SP-49 (cell line): Measurements from ENCODE around the gene FEZ2.

- PRO-cap: no peak
Measured at GRCh38 chr2:32284126-32285162, 6.7 kb downstream of the YIPF4 start.

- PRO-cap: no peak
Measured at GRCh38 chr2:32359501-32359826, 2.6 kb downstream of the BIRC6 start.

DNA sequence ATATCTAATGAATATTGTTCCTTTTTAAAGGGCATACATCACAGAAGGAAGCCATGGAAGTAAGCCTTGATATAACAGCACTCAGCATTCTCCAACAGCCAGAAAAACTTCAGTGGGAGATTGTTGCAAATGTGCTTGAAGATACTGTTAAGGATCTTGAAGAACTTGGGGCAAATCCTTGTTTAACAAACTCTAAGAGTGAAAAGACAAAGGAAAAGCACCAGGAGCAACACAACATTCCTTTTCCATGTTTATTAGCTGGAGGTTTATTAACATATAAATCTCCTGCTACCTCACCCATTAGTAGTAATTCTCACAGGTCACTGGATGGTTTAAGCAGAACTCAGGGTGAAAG, 57.9 kb downstream of the BIRC6 start:
- PRO-cap: no peak

GRCh38 chr2:33314835-33315611, 161.4 kb upstream of the RASGRP3 start:
- PRO-cap: no peak

GRCh38 chr2:33346549-33346921, 129.9 kb upstream of the RASGRP3 start:
- PRO-cap: no peak

DNA sequence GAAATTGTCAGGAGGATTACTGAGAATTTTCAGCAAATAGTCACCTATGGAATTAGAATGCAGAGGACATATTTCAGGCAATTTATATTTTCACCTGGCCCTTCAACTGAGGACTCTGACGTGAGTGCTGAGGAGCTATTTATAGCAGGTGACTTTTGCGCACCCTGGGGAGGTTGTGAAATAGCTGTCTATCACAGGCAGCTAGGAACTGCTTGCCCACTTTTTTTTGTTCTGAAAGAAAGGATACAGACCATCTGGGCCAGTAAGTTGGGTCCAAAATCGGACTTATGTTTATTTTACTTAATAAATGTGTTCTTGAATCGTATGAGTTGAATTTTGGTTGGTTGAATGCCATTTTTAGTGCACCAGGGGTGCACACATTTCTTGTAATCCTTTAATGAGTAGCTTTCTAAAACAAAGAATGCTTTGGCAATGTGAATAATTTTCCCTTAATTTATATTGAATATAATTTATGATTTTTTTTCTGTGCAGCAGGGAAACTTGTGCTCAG, 18.5 kb upstream of the RASGRP3 start:
- PRO-cap: no peak

DNA sequence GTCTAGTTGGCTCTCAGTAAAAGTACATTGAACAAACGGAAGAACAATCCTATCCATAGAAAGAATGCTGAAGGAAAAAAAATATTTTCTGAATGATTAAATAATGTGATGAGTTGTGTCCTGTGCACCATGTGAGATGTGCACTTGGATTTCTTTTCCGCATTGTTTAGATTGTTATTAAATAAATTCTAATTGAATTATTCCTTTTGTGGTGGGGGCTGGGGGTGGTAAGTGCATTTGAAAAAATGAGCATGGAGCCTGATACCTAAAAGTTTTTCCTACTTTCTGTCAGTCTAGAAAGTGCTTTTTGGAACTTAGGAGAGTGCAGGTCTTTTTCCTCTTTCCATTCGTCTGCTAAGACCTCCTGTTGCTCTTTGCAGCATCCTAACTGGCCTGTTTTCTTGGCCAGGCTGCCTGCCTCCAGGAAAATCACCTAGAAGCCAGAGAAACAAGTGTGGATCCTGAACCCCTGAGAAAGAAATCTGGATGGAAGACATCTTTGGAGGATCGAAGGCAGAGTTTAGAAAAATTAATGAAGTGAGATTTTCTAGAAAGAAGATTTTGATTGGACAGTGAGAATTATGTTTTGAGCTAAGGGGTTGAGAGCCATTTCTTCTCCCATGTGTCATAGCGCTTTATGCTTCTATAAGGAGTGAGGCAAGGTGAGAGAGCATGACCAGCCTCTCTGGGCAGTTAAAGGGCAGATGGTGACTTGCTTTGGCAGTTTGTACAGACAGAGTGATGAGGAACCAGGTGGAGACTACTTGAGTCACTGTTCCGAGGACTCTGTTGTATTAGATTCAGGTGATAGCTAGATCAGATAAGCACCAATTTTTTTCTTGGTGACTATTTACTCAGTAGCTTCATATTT, 4.2 kb downstream of the CRIM1 start:
- PRO-cap: no peak

DNA sequence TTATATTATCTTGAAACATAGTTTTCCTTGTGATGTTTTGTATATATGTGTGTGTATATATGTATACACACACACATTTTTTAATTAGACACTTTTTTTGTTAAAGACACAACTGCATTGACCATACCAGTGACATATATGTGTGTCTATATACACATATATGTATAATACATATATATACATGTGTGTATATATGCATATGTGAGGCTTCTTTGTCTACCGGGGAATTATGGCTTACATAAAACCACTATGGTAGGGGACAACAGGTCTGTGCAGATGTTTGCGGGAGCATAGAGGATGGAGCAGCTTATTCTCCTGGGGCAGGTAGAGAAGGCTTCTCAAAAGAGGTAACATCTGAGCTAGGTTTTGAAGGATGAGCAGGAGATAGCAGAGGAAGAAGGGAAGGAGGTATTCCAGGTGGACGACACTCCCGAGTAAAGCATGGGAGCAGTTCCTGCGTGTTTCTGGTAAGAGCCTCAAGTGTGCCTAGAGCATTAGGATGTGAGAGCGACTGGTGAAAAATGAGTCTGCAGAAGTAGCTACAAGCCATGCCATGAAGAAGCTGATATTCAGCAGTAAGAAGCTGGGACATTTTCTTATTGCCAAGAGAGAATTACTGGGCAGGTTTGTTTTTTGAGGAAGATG, 37.9 kb downstream of the CRIM1 start:
- PRO-cap: no peak

- PRO-cap: no peak
Measured at GRCh38 chr2:36398842-36399626, 43.5 kb downstream of the CRIM1 start.

GRCh38 chr2:36597399-36598589, at the start of gene FEZ2:
FEZ2 (minus strand) TSS chr2:36598168.
- PRO-cap: bidirectional peak, plus-strand start at chr2:36597770, minus-strand start at chr2:36597764; unidirectional peak, minus-strand start at chr2:36598150

GRCh38 chr2:36782200-36782744, 85.8 kb downstream of the VIT start:
- PRO-cap: no peak

- PRO-cap: no peak
Measured at GRCh38 chr2:36866213-36866488, 100.2 kb downstream of the STRN start.

DNA sequence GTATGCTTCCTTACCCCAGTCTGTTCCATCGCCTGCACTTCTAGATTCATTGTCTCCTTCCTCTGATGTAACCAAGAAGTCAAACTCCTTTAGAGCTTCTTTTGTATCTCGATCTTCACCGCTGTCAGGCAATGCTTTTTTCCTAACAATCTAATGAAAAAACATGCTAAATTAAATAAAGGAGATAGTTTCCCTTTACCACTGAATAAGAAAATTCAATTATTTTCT, 72.5 kb downstream of the STRN start:
- PRO-cap: no peak

DNA sequence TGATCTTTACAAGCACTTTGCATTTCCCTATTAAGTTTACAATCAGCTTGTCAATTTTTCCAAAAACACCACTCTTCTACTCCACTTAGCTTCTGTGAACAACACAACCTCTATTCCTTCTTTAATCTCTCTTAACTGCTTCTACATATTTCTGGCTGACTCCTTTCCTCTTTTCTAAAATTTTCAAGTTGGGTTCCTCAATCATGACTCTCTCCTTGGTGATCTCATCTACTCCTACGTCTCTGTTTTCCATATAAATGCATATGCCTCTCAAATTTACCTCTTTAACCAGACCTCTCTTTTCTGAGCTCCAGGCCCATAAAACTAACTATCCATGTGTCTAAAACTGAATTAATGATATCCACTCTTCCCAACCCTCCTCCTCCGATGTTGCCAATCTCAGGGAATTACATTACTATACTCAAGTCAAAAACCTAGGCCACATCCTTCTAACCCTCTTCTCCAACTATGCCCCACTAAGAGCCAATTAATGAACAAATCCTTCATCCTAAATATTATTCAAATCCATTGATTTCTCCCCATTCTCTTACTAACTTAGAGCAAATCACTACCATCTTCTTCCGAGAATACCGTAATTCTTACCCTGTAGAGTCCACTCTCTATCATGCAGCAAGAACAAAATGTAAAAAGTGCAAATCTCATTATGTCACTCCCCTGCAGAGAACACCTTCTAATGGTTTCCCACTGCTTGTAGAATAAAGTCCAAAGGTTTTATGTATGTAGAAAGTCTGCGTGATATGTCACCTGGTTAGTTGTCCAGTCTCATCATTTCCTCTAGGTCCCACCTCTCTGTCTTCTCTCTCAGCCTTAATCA, 48.4 kb downstream of the HEATR5B start:
- PRO-cap: no peak

DNA sequence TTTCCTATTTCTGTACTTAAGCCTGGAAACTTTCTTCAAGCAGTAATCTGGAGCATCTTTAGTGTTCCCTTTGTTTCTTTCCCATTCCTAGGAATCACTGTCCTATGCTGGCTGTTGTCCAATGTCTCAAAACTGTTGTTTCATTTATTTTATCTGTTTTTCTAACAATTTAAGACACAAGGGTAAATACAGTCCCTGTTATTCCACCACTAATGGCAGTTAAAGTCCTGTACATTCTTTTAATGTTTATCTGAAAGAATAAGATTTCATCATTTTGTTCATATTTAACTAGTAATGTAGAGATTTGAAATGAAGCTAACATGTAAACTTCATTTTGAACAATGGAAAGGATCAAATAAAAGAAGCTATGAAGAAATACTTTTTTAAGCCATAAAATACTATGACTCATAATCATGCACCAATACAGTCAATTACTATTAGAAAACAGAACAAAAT, 38.4 kb downstream of the HEATR5B start:
- PRO-cap: no peak

GRCh38 chr2:37126231-37126488, 30.6 kb downstream of the EIF2AK2 start:
- PRO-cap: no peak

- PRO-cap: no peak
Measured at GRCh38 chr2:37149559-37149927, 7.2 kb downstream of the EIF2AK2 start.

DNA sequence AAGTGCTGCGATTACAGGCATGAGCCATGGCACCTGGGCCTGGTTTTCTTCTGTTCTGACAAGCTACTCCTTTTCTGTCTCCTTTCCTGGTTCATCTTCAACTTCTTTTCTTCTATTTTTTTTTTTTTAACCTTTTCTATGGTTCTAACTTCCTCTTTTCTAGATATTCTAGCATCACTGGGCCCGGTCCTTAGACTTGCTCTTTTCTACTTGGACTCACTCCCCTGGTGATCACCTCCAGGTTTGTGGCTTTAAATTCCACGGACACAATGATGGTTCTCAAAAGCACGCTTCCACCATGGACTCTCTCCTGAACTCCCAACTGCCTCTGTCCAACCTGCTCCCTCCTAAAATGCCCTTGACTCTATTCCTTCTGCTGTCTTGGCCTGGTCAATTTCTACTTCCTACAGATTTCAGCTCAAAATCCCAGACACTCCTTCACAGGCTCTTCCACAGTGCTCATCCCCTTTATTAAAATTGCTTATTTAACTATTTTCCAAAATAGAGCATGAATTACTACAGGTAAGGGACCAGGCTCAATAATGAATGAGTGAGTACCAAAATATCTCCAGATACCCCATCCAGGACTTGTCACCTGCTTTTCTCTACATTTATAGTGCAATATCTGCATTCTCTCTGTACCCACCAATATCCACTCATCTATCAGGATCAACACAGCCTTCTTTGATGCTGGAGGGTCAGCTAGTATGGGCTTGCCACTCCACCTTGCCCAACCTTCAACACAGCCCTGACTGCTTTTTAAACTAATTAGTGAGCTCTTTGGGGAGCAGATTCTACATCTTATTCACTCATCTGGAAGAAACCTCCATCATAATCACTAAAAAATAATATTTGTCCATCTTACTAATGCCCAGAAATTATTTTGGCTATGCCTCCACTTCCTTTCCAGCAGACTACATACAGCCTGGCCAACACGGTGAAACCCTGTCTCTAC, 1.7 kb downstream of the EIF2AK2 start:
- PRO-cap: no peak

DNA sequence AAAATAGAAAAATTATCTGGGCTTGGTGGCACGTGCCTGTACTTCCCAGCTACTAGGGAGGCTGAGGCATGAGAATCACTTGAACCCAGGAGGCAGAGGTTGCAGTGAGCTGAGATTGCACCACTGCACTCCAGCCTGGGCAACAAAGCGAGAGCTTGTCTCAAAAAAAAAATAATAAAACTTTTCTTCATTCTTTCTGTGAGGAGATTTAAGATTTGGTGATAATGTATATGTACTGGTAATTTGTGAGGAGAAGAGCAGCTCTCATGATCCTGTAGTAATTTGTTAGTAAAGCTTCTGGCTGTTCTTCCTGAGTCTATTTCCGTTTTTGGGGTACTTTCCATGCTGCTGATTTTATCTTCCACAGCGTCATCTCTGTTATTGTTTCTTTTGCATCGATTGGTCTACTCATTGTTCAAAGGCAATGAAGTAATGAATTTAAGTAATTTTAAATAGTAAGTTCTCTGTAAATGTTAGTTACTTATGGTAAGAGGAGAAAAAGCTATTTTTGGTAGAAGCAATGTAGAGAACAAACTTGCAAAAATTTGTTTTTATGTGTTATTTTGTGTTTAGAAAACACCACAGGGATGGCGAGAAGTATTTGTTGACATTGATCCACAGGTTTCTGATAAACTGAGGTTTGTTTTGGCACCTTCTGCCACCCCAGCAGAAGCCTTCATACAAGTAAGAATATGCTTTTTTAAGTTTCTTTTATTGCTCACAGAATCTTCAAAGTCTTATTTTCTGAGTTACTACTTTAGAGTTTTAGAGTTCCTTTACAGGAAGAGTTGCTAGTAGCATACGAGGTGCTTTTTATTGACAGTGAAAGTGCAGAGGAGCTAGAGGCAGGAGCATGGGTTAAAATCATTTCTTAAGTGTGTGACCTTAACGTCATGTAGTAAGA, 12.1 kb downstream of the NDUFAF7 start:
- PRO-cap: no peak

- PRO-cap: no peak
Measured at GRCh38 chr2:37264879-37265335, 33.4 kb downstream of the NDUFAF7 start.